ENCODE measurements around the genes SH3GL2, RRAGA, MLLT3, IFNB1, IFNA7 and IFNA2.

DNA sequence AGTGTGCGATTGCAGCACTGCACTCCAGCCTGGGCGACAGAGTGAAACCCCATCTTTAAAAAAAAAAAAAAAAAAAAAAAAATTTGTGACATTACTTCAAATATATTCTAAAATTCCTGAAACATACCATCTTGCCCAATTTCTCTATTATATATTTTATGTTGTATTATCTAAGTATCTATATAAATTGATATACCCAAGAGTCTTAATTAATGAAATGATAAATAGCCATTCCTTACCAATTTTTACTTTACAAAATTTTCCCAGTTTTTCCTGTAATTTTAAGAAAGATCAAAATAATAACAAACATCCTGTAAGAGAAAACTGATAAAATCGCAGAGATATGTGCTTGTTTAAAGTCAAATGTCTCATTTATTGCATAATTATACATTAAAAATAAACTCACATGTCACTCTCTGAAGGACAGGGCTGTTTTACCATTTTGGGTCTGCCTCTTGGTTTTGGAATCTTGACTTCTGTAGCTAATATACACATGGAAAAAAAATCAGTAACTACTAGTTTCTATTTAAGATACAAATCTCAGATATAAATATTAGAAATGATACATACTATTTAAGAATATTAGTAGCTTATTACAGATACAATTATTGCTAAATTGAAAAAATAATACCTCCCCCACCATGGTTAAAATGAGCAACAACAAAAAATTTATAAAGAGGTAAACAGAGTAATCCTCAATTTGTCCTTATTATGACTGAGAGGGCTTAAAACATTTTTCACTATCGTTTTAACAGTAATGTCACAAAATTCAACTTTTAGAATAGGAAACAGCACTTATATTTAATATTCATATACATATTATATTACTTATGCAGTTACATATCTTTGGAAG is 32.5 kb downstream of the PSIP1 start:
- PRO-cap, result no peak

- PRO-cap, result no peak
Observed at GRCh38 chr9:16499883-16500403, 370.5 kb downstream of the BNC2 start.

GRCh38 chr9:16626450-16627089 is 243.9 kb downstream of the BNC2 start:
- PRO-cap, result no peak

GRCh38 chr9:16704372-16704650 is 166.2 kb downstream of the BNC2 start:
- PRO-cap, result no peak

GRCh38 chr9:17578826-17580081 is at the start of gene SH3GL2:
Gene SH3GL2, plus strand, starts transcription at chr9:17579066.
- PRO-cap, result no peak

GRCh38 chr9:18785817-18786133 is 247.2 kb downstream of the SAXO1 start:
- PRO-cap, result no peak

GRCh38 chr9:19049170-19050251 is at the start of gene RRAGA:
Gene RRAGA, plus strand, starts transcription at chr9:19049427.
- PRO-cap, result bidirectional peak, plus-strand start at chr9:19049418, minus-strand start at chr9:19049293; unidirectional peak, minus-strand start at chr9:19050010; unidirectional peak, minus-strand start at chr9:19050130

DNA sequence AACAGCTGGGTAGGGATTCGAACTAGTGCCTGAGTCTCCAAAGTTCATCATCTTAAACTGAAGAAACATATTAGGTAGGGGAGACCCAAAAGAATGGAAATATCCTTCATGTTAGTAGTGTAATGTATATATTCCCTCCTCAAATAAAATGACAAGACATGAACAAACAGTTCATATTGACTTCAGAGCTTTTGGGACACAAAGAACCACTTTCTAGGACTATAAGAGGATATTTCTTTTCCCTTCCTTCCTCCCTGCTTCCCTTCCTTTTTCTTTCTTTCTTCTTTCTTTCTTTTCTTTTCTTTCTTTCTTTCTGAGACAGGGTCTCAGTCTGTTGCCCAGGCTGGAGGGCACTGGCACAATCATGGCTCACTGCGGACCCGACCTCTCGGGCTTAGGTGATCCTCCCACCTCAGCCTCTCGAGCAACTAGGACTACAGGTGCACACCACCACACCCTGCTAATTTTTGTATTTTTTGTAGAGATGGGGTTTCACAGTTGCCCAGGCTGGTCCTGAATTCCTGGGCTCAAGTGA is 10.4 kb downstream of the PLIN2 start:
- PRO-cap, result no peak

DNA sequence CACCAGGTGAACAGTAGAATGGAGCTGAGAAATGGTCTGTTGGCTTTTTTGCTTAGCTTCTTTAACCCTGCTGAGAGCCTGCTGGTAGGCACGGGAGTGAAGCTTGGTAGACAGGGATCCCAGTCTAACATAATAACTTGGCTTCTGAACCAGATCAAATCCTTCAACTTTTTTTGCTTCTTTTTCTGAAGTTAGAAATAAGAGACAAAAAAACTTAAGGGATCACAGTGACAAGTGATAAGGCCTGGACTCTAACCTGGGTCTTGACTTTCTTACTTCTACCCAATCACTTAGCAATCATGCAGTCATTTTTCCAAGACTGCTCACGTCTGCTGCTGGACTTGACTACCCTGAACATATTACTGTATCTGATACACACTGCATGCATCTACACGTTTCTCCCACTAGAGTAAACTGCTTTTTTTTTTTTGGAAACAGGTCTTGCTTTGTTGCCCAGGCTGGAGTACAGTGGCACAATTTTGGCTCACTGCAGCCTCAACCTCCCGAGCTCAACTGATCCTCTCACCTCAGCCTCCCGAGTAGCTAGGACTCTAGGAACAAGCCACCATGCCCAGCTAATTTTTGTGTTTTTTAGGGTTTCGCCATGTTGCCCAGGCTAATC is 7.5 kb downstream of the PLIN2 start:
- PRO-cap, result no peak

DNA sequence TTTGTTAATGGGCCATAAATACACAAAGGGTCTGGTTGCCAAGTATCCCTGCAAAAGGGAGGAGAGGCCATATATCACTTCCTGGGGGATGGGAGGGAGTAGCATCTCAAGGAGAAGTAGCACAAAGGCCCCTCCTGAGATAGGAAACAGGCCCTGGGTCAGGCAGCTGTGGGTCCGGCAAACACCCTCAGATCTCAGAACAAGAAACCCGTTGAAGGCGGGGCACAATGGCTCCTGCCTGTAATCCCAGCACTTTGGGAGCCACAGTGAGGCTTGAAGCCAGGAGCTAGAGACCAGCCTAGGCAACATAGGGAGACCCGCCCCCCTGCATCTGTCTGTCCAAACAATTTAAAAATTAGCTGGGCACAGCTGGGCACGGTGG is 28.1 kb upstream of the DENND4C start:
- PRO-cap, result no peak

DNA sequence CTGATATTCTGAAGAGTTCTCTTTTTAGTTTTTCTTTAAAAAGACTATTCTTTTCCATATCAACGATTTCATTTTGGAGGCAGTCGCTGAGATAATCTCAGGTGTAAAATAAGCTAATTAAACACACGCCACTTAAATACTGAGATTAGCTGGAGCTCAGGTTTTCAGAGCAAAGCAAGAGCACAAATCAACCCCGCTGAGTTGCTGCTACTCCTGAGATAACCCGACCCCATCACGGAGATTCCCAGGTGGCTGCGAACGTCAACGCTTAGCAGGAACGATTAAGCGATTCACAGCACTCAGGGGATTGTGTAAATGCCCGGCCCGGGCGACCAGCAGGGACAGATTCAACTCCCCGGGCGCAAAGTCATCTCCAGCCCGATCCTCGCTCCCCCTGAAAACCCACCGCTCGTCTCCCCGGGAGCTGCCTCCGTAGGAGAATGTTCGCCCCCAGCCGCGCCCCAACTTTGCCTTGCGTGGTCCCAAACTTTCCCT is 796 bp downstream of the SLC24A2 start:
- PRO-cap, result no peak

DNA sequence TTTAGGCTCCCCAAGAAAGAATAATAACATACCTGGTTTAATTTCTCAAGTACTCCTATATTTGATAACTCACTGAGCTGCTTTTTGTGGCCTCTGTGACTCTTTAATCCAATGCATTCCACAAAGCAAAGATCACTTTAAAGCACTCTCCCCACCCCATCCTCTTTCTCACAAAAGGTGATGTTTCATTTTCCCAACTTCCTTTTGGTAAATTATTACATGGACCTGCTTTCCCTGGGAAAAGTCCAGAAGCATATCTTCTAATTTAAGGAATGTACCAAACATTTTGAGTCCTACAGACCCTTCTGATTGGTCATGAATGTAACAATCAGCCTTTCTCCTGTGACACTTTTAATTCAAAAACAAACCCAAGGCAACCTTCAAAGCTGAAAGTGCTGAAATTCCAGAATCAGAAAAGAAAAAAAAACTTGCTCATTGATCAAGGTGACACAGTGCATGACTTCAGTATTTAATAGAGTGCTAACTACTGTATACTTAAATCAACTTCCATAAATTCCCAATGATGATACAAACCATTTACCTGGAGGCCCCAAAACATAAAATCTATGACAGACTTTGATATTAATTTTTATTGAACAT is 71.0 kb downstream of the MLLT3 start:
- PRO-cap, result no peak

DNA sequence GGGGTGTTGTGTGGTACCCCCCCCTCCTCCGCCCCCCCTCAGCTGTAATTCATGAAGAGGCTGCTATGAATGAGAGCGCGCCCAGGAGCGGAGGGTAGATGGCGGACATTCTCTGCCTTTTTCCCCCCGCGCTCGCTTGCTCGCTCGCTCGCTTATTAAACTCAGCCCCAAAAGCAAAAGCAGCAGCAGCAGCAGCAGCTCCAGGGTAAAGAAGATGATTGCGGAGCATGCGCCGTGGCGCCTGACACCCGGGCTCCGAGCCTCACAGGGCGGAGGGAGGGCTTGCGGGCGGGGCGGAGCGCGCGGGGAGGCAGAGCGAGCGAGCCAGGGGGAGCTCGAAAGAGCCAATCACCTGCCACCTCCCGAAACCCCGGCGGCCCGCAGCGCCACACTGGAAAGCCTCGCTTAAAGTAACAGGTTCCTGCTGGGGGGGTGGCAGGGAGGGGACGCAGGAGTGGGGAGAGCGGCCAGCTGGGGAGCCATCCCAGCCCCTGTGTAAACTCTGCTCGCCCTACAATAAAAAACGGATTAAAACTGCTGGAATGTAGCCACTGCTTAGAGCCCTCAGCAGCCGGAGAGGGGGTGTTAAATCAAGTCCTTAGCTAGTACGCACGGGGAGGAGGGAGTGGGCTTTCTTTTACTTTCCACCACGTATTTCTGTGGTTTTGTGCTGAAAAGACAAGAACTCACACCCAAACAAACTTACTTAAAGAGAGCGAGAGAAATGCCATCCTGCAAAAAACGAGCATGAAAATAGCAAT is at the start of gene MLLT3:
TSS of gene MLLT3 (minus strand) at position 220 of the 761 bp plus-strand sequence.
- PRO-cap, result bidirectional peak, plus-strand start at position 416 of the sequence, minus-strand start at position 216 of the sequence

DNA sequence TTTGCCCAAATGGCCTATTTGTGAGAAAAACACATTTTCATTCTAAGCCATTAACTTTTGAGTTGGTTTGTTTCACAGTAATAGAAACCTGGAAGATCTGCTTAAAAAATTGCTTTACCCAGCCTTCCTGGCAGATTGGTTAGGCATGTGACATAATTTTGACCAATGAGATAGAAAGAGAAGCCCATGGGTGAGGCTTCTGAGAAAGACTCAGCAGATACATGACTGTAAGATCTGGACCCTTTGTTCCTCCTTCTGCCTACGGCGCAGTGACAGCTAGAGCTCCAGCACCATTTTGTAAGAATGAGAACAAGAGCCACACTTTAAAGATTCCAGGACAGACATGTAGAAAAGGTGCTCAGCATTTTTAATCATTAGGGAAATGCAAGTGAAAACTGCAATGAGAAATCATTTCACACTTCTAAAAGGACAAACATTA is 18.4 kb upstream of the MLLT3 start:
- PRO-cap, result no peak

- PRO-cap, result no peak
Observed at GRCh38 chr9:21077768-21078173, at the start of gene IFNB1. Gene IFNB1, minus strand, starts transcription at chr9:21077942.

- PRO-cap, result no peak
Observed at GRCh38 chr9:21202071-21202440, at the start of gene IFNA7. Gene IFNA7, minus strand, starts transcription at chr9:21202205.

- PRO-cap, result no peak
Observed at GRCh38 chr9:21385310-21385750, at the start of gene IFNA2. Gene IFNA2, minus strand, starts transcription at chr9:21385398.

- PRO-cap, result no peak
Observed at GRCh38 chr9:21684582-21685351, 117.7 kb upstream of the MTAP start.

GRCh38 chr9:21801997-21802368 is 453 bp upstream of the MTAP start:
- PRO-cap, result bidirectional peak, plus-strand start at chr9:21802315, minus-strand start at chr9:21802198

- PRO-cap, result no peak
Observed at GRCh38 chr9:21833296-21834114, 31.1 kb downstream of the MTAP start.

Measured in gallbladder (tissue), 1 donor.